ENCODE measurements around the genes GFY, NOSIP and AKT1S1.

DNA sequence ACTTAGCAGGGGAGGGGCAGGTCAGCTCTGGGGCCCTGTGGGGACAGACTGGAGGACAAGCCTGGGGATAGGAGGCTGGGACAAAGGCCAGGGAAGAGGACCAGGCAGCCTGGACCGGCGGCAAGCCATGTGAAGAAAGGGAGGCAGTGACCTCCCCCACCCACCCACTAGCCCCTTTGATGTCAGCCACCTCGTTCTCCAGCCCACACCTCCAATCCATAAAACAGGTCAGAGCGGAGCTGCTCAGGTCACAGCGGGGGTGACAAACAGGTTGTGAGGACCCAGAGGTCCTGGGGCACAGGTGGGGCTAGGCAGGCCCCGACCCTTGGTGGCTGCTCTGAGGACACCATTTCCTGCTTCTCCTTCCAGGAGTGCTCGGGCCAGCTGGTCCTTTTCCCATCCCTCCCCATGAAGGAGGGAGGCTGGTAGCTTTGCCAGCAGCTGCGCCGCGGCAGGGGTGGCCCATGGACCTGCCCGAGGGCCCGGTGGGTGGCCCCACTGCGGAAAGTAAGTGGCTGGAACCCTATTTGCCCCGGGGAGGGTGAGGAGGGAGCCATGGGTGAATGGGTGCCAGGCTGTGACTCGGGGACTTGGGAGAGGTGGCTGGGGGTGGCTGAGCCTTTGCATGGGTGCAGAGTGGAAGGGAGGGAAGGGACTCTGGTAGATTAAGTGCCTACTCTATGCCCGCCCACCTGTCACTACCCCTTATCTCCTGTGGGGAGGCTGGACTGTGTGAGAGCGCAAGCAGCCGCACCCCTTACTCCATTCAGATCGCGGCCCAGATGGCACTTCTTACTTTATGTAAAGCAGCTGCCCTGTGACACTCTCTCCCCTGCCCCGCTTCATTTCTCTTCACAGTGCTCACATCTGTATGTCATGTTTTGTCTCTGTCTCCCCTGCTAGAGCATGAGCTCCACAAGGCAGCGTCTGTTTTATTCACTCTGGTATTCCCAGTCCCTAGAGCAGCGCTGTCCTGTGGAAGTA lies 2.7 kb downstream of the KASH5 start:
- PRO-cap = no peak

GRCh38 chr19:49393912-49394445 lies 5.9 kb downstream of the KASH5 start:
- PRO-cap = no peak

GRCh38 chr19:49425255-49425651 lies at the start of gene GFY:
Gene GFY, plus strand, starts transcription at chr19:49425388.
- PRO-cap = no peak

DNA sequence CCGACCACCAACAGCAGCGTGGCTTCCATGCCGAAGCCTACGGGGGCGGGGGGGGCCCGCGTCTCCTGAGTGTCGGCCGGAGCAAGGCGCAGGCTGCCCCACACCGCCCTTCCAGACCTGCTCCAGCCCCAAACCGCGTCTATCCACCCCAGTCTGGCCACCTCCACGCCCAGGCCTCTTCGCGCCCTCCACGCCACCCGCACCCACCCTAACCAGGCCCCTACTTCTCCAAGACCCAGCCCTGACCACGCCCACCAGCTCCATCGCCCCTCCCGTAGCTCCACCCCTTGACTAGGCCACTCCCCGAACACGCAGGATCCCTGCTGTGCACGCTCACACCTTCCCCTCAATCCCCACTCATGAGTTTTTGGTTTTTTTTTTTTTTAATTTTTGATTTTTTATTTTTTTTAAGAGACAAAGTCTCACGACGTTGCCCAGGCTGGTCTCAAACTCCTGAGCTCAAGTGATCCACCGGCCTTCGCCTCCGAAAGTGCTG lies 6.3 kb downstream of the GFY start:
- PRO-cap = no peak

GRCh38 chr19:49446517-49446813 lies 5.1 kb upstream of the SLC17A7 start:
- PRO-cap = no peak

- PRO-cap = unidirectional peak, plus-strand start at chr19:49489967
Observed at GRCh38 chr19:49489438-49490130, 2.2 kb downstream of the RPL13A start.

GRCh38 chr19:49490699-49491728 lies 3.6 kb downstream of the RPL13A start:
- PRO-cap = unidirectional peak, plus-strand start at chr19:49491175

DNA sequence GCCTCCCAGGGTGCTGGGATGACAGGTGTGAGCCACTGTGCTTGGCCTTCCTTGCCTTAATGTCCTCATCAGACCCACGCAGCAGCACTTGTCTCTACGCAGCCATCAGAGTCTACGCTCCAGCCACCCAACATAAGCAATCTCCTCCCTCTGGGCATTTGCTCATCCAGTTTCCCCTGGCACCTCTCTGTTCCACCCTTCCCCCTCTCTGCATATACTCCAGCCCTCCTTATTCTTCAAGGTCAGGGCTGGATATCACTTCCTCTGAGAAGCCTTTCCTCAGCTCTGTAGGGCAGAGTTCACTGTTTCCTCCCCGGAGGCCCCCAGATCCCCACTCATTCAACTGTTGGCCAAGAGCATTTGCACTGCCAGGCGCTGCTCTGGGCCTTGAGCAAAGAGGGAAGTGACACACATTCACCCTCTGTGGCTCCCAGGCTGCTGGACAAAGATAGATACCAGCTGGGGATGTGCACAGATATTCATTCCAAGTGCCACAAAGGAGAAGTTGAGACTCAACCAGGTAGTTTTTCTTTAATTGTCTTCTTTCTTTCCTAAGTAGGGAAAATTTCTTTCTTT lies 3.3 kb downstream of the FCGRT start:
- PRO-cap = no peak

DNA sequence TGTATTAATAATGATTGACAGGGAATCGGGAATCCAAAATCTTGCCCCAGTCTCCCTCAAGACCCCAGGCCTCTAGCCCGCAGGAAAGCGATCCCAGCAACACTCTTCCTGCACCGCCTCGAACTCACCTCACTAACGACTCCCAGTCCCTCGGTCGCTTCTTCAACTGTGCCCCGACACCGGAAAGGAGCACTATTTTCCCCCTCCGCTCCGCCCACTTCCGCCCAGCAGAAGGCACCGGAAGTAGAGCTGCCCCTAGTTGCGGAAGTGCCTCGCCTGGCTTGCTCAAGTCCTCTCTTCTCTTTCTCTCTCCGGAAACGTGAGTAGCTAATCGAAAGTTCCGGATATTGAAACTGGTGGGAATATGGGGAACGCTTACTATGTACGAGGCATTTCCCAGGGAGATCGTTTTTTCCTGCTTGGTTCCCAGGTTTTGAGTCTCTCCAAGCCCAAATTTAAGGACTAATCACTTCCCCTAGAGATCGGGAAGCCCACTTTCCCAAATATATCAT lies at the start of gene NOSIP:
NOSIP (minus strand) TSS at position 170 of the 512 bp plus-strand sequence.
- PRO-cap = unidirectional peak, minus-strand start at position 170 of the sequence

GRCh38 chr19:49601105-49602060 lies 10.4 kb downstream of the PRR12 start:
- PRO-cap = no peak

- PRO-cap = no peak
Observed at GRCh38 chr19:49677851-49677974, 642 bp downstream of the PRMT1 start.

DNA sequence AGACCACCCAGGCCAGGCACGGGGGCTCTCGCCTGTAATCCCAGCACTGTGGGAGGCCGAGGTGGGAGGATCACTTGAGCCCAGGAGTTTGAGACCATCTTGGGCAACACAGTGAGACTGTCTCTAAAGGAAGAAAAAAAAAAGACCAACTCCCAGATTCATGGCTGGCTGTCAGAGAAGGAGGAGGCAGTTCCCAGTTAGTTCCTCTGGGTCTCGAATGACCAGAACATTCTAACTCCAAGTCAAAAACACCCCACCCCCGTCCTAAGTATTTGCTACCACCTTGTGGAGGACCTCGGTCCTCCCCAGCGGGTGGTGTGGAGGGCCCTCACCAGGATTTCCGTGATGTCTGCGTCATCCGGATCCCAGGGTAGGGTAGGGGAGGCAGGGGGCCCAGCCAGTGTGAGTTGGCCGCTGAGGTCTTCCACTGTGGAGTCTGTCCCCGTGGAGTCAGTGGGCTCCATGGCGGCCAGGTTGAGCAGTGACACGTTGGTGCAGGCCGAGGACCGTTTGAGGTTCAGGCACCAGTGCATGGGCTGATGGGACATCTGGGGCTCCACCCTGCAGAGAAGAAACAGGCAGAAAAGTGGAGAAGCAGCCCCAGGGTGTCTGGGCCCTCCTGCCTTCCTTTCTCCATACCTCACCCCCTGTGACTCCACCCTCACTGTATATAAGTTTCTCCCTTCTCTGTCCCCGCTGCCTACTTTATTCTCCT lies 1.3 kb downstream of the TSKS start:
- PRO-cap = no peak

DNA sequence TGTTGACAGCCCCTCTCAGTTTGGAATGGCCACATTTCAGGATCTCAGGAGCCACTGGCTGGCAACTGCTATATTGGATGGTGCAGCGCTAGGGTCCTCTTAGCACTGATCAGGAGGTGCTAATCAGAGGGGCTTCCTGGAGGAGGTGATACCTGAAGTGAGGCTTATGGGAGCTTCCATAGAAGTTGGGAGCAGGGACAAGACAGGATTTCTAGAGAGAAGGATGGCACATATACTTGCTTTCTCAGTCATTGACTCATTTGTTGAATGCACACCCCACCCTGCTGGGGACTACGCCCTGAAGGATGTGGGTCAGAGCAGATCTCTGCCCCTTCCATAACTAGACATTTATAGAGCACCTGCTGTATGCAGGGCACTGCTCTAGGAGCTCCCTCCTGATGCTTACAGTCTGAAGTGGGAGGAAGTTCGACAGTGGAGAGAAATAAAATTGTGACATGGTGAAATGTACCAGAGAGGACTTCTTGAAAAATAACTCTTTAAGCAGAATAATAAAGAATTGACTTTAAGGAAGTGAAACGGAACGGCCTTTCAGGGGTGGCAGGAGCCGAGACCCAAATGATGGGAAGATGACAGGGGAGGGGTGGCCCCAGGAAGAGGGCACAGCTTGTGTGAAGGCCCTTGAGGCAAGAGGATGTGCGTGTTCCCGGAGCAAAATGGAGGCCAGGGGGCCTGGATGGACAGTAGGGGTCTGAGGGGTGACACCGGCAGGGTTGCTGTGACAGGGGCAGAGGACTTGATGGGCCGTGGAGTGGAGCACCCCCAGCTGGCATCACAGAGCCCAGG lies 13.2 kb downstream of the AP2A1 start:
- PRO-cap = no peak

- PRO-cap = no peak
Observed at GRCh38 chr19:49860951-49861513, 6.3 kb downstream of the PNKP start.

DNA sequence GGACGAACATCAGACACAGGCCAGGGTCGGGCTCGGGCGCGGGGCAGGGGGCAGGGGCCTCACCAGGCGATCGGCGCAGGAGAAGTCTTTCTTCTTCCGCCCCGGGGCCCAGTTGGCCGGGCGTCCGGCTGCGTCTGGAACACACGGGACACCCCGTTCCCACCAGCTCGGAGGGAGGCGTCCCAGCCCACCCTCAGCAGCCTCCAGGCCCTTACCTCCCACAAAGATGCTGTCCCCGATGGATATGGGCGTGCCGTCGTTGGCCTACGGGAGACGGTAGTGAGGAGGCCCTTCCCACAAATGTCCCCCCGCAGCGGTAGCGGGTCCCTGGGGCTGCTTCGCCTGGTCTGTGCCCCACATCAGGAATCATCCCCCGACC lies 4.9 kb downstream of the PNKP start:
- PRO-cap = no peak

- PRO-cap = bidirectional peak, plus-strand start at chr19:49877720, minus-strand start at chr19:49877332
Observed at GRCh38 chr19:49877222-49877584, at the start of gene AKT1S1. Gene AKT1S1, minus strand, starts transcription at chr19:49877355.

DNA sequence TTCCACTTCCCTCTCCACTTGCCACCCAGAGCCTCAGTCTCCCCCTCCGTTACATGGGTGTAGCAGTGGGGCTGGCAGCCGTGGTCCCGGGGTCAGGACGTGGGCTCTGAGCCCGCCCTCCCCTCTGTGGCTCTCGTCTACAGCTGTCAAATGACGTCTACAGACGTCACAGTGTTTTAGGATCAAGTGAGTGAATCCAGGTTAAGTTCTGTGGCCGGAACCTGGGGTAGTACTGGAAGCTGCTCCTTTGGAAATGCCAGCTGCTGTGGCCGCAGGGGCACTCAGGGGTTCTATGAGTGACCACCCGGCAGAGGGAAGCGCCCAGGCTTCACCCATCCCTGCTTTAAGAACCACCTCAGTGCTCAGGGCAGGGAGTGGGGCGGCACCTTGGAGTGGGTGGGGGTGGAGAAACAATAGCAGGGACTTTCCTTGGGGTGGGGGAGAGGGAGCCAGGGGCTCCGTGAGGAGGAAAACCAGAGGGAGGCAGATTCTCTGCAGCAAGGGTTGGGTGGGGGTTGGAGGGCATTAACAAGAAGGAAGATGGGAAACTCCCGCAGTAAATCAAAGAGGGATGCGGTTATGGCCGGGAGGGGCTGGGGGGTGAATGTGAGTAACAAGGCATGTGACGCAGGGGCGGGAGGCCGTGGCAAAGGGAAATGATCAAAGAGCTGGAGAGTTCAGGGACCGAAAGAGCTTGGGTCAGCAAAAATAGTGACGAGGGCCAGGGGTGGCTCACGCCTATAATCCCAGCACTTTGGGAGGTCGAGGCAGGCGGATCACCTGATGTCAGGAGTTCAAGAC lies 836 bp upstream of the IL4I1 start:
- PRO-cap = no peak

- PRO-cap = no peak
Observed at GRCh38 chr19:49928567-49928997, 423 bp upstream of the ATF5 start.

- PRO-cap = bidirectional peak, plus-strand start at chr19:49930222, minus-strand start at chr19:49929925
Observed at GRCh38 chr19:49929673-49930081, 373 bp upstream of the NUP62 start.

- PRO-cap = no peak
Observed at GRCh38 chr19:49955935-49956457, 5.0 kb downstream of the SIGLEC11 start.